Umbilical cord (tissue), 2 donors: ENCODE data around the genes ADPRH and LRRC58.

DNA sequence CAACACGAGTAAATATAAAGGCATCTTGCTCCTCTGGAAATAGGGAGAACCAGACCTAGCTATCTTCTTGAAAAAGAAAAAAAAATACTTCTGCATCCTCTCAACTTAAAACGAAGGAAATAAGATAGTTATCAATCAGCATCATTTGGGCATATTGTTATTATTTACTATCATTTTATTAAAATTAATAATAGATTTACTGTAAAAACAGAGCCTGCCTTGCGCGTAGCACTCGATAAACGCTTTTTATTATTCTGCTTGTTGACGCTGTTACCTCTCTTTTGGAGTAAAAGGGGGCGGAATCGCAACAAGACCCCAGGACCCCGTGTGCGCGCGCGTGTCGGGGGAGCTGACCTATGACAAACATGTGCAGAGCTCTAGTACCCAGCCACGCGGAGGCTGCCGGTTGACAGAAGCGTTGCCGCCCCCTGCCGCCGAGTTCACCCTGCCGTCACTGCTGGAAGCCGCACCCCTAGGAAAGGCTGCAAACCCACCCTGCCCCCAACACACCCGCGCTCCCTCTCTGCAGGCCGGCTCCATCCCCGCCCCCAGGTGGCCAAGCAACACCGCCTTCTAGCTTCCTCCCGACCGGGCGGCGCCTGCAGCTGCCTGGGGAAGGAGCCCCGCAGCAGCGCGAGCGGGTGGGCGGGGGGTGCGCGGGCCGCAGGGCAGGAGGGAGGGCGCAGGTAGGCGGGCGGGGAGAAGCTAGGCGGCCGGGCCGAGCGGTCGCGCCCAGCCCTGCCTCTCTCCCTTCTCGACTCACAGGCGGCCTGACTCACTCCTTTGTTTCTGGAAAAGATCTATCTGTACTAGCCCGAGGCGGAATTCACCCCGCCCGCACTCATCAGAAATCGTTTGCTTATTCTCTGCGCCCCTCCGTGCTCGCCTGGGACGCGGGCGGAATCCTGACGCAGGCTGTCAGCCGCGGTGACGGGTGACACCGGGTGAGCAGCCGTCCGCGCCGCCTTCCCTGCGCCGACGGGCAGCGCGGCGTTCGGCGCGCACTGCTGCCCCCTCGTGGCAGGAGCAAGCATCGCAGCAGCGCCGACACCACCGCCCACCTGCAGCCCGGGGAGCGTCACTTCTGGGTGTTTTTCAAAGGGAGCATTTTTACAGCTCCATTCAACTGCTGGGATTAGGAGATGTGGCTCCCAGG lies 160.7 kb downstream of the GAP43 start:
- RAMPAGE, long total RNA: no peak

DNA sequence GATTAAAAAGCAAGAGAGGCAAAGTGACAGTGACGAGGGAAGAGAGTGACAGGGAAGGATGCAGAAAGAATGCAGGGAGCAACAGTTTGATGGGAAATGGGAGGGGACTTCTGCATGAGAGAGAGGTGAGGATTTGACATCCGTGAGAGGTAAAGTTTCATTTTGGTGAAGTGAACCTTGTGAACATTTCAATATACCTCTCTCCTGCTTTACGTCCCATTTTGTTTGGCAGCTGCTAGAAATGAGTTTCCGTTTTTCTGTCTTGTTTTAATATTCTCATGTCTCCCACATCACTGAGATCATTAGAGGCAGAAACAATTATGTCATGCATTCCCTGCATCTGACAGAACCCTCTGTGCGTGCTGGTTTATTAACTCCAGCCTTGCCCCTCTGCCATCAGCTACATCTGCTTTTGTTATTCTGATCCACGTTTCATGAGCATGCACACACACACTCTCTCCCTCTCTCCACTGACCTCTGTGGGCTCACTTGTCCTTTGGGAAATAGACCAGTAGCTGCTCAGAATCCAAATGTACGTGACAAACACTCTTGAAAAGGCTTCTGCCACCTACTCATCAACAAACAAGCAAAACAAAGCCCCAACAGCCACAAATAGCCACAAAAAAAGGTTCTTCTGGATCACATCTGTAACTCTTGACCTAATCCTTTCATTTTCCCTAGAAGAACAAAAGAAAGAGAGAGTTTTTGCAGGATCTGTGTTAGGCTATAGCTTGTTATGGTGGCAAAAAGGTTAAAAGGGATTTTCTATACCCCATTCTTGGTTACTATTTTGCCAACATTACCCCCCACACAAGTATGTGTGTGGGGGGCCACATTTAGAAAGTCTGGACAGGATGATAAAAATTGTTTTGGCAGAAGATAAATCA lies 161.9 kb downstream of the GAP43 start:
- RAMPAGE, long total RNA: no peak

GRCh38 chr3:115790637-115791285 lies 167.5 kb downstream of the GAP43 start:
- RAMPAGE, long total RNA: no peak

GRCh38 chr3:116563384-116563803 lies 118.1 kb upstream of the LSAMP start:
- RAMPAGE, long total RNA: no peak

DNA sequence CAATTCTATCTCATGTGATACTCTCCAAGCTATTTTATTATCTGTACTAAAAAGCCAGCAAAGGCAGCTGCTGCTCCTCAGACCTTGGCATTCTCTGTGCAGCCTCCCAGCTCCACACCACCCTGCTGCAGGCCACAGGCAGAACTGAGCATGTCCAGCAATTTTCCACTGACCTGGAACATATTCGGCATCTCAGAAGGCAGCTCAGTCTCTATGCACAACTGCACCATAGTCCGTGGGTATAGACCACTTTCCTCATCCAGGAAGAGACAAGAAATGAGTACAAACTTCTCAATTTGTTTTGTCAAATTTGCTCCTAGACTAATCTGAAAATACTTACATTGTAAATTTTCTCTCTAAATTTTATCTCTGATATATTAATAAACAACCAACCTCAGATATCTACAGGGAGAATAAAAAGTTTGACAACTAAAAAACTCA lies 1161.3 kb downstream of the IGSF11 start:
- RAMPAGE, long total RNA: no peak

DNA sequence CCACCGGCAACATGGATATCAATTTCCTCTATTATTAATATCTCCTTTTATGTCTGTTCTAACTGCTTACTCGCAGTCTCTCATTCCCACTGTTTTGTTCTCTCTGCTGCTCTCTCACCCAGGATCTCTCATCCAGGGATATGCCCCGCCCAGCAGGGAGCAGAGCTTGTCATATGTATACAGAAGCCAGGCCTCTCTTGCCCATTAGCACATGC lies 61.7 kb downstream of the IGSF11 start:
- RAMPAGE, long total RNA: no peak

- RAMPAGE, long total RNA: no peak
Observed at GRCh38 chr3:119279822-119280312, 14.3 kb upstream of the ARHGAP31 start.

DNA sequence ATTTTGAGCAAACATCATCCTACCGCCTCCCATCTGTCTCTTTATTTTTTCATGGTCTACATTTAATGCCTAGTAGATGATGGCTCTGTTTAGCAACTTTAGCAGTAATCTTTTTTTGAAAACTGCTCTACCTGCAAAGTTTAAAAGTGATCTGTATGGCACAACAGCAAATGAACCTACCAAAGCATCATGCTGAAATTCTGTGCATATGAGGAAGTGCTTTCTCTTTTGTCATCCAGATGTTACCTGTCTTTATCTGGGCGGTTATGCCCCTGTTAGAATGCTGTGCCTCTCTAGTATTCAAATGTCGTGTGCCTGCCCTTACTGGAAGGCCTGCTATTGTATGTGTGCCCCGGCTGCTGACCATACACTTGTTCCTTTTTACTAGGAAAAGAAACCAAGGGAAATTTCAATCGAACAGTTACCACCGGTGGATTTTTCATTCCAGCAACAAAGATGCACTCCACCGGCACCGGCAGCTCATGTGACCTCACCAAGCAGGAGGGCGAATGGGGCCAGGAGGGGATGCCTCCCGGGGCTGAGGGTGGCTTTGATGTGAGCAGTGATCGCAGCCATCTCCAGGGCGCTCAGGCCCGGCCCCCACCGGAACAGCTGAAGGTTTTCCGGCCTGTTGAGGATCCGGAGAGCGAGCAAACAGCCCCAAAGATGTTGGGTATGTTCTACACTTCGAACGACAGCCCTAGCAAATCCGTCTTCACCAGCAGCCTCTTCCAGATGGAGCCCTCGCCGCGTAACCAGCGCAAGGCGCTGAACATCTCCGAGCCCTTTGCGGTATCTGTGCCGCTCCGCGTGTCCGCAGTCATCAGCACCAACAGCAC lies 61.8 kb downstream of the TMEM39A start:
- RAMPAGE, long total RNA: no peak

- RAMPAGE, long total RNA: no peak
Observed at GRCh38 chr3:119459535-119460630, 3.5 kb downstream of the TMEM39A start.

- RAMPAGE, long total RNA: no peak
Observed at GRCh38 chr3:119579196-119580111, at the start of gene ADPRH. TSS of gene ADPRH (plus strand) at chr3:119579492.

DNA sequence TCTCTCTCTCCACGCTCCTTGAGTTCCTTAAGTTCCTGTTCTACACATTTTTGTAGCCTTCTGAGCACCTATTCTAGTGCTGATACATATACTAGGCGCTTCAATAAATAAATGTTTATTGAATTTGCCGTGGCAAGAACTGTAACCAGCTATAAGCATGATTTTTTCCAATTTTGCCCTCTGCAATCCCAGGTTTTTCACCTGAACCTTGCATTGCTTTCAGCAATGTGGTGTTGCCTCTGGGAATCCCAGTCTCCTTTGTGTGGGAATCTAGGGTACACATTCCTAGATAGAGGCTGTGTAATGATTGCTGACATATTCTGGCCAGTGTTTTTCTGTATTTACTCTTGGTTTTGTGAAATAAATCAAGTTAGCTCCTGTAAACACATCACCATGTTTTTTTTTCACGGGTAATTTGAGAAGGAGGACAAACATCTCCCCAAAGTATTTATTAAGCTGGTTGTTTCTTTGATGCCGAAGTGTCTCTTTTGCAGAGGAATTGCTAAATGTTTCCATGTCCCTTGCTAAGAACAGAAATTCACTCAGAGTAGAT lies 1.0 kb downstream of the CFAP91 start:
- RAMPAGE, long total RNA: no peak

- RAMPAGE, long total RNA: no peak
Observed at GRCh38 chr3:119809958-119810476, 28.1 kb downstream of the NR1I2 start.

DNA sequence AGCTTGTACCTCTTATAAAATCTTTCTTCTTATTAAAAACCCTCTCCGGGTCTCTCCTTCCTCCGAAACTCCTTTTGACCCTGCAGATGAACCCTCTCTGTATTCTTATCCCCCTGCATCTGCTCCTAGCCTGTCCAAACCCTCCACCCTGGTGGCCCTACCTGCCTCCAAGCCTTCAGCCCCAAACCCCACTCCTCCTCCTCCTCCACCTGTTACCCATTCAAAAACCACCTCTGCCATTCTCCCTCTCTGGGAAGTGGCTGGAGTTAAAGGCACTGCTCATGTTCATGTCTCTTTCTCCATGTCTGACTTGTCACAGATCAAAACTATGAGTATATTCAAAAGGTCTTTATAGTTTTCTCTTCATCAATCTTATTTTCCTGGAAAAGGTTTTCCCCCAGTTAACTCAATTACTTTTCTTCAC lies 115.0 kb downstream of the GSK3B start:
- RAMPAGE, long total RNA: no peak

DNA sequence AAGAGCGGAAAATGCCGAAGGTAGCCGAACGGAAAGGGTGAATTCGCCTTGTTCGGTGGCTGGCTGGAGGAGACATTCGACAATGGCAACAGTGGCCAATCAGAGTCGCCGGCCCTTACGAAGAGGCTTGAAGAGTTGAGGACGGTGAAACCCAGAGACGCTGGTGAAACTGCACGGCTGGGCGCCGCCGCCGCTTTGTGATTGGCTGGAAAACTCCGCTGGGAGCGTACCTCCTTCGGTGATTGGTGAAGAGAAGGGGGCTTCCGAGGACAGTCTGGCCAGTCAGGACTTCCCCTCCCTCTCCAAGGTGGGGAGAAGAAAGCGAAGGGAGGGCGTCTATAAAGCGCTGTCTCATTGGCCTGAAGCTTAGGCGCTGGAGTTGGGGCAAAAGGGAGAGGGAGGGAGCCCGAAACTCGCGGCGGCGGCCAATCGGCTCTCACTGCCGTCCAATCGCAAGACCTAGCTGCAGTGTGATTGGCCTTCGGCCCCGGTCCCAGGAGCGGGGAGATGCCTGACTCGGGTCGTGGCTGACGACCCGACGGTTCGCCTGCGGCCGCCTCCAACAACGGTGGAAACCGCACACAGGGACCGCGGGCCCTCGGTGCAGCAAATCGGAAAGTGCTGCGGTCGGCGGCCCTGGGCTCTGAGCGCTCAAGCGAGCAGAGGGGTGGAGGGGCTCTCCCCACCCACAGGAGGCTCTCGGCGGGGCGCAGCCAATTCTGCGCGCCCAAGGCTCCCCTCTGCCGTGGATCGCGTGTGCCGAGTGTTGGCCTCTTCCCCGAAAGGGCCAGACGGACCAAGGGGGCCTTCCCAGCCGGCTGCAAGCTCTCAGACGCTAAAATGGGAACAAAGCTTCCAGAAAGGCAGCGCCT lies 725 bp upstream of the GSK3B start:
- RAMPAGE, long total RNA: no peak

- RAMPAGE, long total RNA: no peak
Observed at GRCh38 chr3:120348995-120350206, at the start of gene LRRC58. TSS of gene LRRC58 (minus strand) at chr3:120349354.

GRCh38 chr3:120350310-120350883 lies 1.2 kb upstream of the LRRC58 start:
- RAMPAGE, long total RNA: no peak

DNA sequence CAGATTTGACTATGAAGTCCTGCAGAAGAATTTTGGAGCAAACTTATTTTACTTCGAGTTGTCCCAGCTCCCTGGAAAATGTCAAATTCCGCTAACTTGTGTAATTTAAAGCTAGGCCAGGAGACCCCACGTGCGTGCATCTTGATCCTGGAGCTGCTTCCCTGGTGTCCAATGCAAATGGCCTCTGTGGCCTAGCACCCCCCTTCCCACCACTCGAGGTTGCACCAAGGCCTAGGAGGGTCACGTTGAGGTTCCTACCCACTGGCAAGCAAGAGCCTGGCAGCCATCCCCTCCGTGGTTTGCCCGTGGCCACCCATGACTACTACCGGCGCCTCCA lies 38.6 kb upstream of the LRRC58 start:
- RAMPAGE, long total RNA: no peak

GRCh38 chr3:120431974-120432634 lies 18.7 kb downstream of the FSTL1 start:
- RAMPAGE, long total RNA: no peak

GRCh38 chr3:120448296-120449302 lies 2.2 kb downstream of the FSTL1 start:
- RAMPAGE, long total RNA: no peak

DNA sequence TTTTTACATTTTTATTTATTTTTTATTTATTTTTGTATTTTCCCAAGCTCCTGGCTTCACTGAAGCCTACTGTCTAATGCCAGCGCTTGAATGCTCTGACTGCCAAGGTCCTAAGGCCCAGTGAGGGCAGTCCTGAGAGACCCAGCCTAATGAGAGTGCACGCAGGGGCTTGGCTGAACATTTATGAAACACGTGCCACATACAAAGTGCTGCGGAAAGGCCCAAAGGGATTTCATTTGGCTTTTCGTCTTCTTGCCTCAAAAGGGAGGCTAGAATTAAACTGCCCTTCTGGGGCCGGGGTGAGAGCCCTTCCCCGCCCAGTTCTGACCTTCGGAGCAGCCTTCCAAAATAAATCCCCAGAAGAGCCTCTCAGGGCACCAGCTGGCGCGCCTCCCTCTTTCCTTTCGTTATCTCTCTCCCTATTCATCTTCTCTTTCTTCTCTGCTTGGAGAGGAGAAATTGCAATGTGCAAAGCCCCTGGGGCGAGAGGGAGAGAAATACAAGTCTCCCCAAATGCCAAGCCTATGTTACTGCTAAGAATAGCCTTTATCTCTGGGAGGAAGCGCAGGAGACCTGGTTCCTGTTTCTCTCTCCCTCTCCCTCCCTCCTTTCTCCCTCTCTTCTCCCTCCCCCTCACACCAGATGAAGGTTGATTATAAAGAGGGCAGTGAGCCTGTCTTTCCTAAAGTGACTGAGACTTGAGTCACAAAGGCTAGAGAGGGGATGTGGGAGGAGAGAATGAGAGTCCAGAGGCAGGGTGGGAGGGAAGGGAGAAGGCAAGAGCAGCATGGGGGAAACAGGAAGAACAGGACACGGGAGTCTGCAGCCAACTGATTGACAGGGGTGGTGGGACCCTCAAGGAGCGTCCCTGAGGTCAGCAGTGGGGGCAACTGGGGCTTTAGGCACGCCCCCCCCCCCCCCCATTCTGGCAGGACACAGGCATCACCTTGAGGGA lies 36.7 kb upstream of the NDUFB4 start:
- RAMPAGE, long total RNA: no peak